Metastatic Breast Carcinoma in the Ovary (tissue), 3 donors: Measurements from ENCODE around the gene MTNR1B.

DNA sequence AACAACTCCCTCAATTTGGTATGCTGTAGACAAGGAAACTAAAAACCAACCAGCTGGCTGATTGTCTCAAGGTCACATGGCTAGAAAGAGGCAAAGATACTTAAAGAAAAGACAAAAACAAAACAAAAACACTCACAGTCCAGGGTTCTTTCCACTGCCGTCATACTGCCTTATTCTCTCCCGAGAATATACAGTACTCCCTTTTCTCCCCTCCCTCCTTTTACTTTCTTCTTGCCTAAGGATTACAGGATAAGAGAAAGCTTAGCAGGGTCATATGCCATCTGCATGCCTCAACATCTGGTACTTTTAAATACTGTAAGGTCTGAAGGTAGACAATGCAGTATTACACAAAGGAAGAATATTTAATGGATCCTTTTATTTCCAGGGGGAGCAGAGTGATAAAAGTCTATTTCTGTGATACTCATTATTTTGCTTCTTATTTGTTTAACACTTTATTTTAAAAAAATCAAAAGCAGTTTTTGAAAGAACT, 126.3 kb downstream of the NOX4 start:
- PRO-cap, 3 experiments = no peak in any of the 3 experiments

GRCh38 chr11:89743957-89744259, 33.8 kb downstream of the TRIM77 start:
- PRO-cap, 3 experiments = no peak in any of the 3 experiments

- PRO-cap, 3 experiments = no peak in any of the 3 experiments
These were observed 13.2 kb downstream of the CHORDC1 start for GRCh38 chr11:90209619-90210128.

- PRO-cap, 3 experiments = no peak in any of the 3 experiments
These were observed 242.5 kb upstream of the FAT3 start for GRCh38 chr11:91982225-91982483.

DNA sequence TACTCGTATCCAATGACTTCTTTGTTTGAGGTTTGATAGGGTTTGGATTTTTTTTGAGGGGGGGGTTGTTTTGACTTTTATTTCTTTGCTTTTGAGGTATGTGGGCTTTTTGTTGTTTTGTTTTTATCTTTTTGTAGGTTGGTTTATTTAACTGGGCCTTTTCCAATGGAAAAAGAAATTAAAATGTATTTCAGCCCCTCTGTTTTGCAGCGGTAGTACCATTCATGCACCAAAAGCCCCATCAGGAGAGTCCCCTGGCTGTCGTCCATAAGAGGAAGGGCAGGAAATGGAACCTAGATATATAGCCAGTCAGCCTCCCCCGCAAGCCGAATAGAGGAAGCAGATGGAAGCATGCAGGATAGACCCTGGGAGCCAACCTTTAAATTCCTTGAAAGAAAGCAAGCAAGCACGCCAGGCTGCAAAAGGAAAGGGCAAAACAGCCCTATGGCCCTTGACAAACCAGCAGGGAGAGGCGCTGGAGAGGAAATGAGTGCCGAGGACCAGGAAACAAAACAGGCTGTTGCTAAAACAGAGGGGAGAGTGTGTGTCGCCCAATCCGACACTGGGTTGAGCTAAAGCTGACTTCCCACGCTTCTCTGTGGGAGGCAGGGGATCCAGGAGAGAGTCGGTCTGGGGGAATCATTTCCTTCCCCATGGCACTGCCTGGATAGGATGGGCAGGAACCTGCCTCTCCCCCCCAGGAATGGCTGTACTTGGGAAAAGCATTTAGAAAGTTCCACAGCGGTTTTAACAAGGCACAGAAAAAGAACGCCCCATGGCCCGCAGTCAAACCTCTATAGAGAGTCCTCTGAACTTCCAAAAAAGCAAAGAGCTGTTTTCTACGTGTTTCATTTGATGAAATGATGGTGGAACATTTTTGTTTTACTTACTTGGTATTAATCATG, 203.5 kb upstream of the MTNR1B start:
- PRO-cap, 3 experiments = no peak in any of the 3 experiments

DNA sequence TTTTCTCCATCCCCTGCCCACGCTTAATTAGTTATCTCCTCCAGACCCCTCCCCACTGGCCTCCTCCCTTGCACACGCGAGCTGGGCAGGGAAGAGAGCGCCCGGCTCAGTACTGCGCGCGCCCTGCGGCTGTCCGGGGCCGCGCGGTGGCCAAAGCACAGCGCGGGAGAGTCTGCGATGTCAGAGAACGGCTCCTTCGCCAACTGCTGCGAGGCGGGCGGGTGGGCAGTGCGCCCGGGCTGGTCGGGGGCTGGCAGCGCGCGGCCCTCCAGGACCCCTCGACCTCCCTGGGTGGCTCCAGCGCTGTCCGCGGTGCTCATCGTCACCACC, at the start of gene MTNR1B:
TSS of gene MTNR1B (plus strand) at position 103 of the 330 bp plus-strand sequence.
- PRO-cap, 3 experiments = no peak in any of the 3 experiments

DNA sequence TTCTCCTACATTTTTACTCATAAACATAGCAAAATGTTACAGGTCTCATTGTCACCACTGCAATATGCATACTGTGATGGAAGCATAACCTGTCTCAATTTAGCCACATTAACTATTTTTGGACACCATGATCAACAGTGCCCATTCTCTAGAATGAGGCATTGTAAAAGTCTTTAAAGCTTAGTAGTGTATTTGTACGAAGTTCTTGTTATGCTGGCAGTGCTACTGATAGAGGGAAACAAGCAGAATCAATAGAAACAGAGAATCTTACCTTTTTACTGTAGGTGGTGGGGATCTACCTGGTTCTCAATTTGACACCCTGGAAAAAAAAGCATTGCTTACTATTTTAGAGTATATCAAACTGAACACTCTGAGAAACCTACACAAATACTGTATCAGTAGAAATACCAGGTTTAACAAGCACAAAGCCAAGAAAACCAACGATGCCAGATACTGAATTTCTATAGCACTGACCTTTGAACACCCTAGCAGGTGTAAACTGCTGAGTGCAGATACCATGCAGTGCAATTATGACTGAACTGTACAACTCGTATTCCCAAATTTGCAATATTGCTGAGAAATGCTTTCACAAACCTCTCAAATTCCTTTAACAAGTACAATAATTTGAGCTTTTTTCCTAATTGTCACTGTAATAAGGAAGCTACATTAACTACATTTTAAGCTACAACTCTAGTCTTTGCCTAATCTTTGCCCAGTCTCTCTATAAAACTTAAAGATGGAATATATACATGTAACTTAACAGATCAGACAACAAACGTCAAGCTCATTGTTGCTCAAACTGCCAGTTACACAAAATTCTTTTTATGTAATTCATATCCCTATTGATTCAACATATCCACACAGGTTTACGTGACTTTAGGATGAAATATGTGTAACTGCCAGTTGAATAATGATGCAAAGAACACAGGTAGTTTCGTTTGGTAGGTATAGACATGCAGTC, 9.0 kb downstream of the TAF1D start:
- PRO-cap, 3 experiments = peak in 1 of 3 experiments; most common minus-strand start position 528 of the sequence (in 1)

DNA sequence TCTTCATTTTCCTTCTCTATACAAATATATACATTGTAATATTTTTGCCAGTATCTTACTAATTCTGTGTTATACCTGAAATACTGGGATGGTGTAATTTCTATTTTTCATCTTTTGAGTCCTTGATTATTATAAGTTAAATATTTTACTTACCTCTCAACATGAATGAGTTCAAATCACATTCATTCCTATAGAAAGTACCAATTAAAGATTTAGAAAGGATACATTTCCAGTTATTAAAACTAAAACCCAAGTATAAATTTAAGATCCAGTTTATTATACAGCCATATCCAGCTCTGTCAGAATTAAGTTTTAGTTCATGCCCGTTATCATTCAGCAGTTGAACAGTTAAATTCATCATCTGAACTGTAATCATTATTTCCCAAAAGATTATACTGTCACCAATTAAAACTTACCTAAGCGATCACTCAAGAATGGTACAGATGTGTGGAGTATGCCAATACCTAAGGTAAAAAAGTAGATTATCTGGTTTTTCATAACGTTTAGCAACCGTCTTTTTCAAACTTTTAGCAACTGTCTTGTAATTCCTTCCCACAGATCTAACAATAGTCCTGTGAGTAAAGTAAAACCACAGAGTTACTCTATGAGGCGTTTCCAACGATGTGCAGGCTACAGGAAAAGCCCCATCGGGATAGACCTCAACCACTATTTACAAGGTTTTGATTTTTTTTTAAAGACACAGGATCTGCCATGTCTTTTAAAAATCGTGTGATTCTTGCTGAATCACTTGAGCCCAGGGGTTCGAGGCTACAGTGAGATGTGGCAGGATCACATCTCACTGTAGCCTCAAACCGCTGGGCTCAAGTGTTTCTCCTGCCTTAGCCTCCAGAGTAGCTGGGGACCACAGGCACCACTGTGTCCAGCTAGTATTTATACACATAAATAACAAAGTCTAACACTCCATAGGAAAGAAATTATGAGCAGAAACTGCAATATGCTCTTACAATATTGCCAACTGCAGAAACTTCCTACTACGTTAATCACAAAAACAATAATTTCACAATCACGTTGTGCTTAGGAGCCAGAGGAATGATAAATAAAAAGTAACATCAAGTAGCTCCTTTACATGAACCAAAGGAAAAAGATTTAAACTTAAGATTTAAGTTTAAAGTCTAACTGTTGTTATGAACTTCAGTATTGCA, 8.0 kb downstream of the TAF1D start:
- PRO-cap, 3 experiments = peak in 1 of 3 experiments; most common minus-strand start position 365 of the sequence (in 1)

GRCh38 chr11:94428862-94429251, 27.6 kb upstream of the GPR83 start:
- PRO-cap, 3 experiments = no peak in any of the 3 experiments

DNA sequence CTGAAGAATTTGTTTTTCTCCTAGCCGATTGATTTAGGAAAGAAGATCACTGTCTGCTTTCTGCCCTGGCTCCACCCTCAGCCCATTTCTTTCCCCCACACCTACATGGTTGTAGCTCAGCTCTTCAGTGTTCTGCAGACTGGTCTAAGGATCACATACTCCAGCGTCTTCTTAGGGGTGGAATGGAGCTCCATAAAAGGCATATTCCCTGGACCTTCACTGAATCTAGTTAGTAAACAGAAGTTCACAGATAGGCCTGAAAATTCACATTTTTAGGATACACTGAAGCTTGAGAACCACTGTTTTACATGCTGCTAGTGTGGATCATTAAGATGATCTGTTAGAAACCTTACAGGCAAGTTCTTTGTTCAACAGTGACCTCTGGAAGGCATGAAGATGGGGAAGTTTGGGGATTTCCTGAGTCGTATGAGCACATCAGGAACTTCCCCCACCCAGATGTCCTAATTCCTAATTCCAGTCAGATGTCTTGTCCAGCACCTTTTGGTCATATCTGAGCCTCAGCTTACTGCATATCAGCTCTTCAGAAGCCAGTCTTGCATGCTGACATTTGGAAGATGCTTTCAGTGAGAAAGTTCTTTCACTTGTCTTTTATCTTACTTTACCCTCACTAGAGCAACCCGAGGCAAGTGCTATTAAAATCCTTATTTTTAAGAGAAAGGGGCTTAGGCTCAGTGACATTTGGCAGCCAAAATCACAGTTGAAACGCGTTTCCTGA, 16.9 kb downstream of the PIWIL4 start:
- PRO-cap, 3 experiments = no peak in any of the 3 experiments

DNA sequence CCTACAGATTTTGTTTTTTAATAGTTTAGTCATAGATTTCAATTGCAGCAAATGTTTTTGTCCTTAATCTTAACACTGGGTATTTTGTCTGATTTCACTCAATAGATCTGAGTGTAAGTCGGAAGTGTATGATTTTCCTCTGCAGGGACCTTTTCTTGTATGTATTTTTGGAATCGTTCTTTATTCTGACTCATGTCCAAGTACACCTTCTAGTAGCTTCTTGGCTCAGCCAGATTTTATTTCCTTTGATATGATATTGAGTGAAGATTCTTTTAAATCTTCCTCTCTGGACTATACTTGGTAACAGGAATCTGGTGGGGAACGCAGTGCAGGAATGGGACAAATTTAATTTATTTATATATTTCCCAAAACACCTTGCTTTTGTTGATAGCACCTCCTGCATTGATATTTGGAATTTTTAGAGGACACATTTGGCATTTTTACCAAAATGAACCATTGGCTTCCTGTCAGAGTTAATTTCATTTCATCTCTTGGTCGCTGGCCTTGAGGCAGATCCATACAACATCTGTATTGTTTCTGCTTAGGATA, 34.4 kb upstream of the AMOTL1 start:
- PRO-cap, 3 experiments = no peak in any of the 3 experiments

DNA sequence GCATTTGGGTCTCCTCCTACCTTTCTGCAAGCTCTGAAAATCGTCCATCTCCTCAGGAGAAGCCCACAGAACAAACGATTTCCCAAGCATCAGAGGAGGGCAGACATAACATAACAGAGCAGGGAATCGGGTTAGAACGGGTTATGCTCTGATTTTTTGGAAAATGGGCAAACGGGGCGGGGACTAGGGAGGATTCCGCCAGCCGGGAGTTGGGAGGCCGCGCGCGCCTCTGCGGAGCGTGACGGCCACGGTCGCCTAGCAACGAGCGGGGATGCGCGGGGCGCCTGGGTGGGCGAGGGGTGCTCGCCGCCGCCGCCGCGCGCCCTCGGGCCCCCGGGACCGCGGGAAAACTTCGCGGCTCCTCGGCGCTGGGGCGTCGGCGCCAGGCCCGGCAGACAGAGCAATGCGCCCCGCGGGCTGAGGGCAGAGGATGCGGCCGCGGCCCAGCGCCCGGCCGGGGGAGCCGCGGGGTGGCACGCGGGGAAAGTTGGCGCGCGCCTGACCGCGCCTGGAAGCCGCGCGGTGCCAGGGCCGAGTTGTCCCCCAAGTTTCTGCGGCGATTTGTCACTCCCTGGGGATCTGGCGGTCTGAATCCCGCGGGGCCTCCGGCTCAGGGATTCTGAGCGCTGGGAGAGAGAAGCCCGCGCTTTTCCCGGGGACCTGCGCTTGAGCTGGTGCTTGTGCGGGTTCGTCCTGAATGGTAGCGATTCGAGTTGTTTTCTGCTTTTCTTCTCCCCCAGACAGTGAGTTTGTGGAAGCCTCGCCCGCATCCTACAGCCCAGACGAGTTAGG, 27.8 kb upstream of the AMOTL1 start:
- PRO-cap, 3 experiments = peak in 1 of 3 experiments; most common plus-strand start position 258 of the sequence (in 1)

DNA sequence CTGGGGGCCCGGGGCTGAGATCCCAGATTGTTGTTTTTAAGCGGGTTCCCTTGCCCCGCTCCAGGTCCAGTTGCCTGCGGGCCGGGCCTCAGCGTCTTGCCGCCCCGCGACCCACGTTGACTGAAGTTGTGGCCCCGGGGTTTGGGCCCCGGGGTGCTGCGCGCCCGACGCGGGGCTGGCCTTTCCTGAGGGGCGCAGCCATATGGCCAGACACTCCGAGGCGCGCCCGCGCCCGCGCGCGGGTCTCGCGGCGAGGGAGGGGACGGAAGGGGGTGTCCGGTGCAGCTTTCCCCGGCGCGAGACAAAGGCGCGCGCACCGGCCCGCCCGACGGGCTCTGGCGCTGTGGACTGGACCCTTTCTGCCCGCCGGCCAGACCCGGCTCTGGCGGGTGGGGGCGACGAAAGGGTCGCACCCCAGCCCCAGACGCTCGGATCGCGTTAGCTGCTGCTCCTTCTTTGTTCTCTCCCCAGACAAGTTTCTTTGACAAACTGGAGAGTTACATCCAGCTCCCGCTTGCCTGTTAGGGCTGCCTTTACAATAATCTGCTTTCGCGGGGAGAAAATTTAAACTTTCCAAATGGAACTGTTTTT, 611 bp downstream of the AMOTL1 start:
- PRO-cap, 3 experiments = peak in 3 of 3 experiments; most common plus-strand start position 316 of the sequence (in 3); most common minus-strand start position 236 of the sequence (in 1)

- PRO-cap, 3 experiments = peak in 2 of 3 experiments; most common plus-strand start chr11:95076786 (in 1); most common minus-strand start chr11:95076687 (in 2)
These were observed 9.8 kb downstream of the SRSF8 start for GRCh38 chr11:95076518-95076997.

DNA sequence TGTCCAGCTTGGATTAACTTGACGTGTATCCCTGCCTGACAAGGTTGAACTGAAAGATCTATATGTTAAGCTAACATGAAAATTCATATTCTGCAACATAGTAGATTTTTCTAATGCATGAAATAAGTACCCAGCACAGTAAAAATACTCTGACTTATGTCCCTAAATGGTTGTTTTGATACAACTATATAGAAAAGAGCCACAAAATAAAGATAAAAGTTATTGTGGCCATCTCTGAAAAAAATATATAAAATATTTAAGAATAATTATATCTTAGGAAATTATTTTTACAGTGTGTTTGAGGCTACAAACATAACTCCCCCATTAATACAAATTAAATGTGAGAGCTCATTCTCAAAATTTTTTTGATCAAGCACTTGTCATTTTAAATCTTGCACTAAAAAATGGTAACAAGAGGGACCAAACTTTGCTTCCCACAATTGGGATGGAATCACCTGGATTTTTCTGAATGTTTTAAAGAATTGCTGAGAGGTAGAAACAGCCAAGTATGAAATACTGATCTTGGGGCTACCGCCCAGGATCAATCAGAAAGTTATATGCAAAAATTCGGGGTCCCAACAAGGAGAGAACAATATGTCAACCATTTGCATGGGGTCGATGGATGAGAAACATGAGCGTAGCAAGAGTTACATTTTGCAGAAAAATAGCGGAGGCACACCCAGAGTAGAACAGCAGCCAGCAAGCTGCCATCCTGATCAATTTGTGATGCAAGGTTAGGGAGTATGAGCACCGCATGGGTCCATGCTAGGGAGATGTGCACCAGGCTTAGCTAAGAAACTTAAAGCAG, 41.0 kb downstream of the ENDOD1 start:
- PRO-cap, 3 experiments = no peak in any of the 3 experiments

DNA sequence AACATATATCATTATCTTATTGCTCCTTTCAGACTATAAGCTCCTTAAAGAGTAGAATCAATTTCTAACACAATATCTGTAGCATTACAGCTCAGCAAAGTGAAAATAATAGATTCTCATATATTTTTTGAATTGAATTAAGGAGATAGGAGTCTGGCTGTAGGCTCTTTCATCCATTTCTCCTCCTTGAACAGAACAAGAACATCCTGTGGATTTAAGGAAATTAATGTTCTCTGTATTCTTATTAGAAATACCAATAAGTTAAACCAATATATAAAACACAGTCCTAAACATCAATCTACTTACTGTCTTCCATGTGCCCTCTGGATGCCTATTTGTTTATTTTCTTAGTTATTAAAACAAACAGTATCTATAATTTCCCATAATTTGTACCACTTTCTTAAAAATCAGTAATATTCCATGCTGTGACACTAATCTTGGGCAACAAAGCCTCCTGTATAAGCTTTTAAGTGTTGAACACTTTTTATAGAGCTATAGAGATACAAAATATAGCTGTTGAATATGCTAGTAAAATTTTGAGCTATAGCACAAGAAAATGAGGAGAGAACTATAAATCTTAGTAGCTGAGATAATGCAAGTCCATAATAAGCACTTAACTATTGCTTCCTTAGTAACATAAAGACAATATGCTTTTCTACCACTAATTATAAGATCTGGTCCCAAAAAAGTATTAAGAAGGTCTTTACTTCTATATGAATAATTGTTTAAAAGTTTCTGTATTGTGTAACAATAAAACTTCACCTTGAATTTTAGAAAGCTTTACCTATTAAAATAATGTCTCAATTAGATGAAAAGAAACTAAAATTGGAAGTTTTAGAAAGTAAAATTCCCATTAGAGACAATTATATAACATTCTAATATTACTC, 28.6 kb downstream of the SESN3 start:
- PRO-cap, 3 experiments = no peak in any of the 3 experiments

DNA sequence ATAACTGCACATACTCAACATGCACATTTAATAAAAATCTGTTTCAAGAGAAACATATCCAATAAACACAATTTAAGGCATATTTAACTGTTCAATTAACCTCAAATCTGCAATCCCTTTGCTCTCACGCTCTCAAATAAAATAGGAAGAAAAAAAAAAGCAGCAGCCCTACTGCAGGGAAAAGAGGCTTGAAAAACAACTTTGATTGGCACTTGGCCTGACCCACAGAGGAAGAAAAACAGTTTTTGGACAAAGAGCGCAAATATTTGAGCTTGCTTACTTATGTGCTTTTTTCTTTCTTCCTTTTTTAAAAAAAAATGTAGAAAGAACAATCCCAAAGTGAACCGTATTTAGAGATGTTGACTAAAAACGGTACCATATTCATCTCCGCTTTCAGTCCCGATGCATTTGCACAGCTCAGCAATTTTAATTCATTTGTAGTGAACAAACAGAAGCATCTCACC, 1.6 kb downstream of the SESN3 start:
- PRO-cap, 3 experiments = no peak in any of the 3 experiments

DNA sequence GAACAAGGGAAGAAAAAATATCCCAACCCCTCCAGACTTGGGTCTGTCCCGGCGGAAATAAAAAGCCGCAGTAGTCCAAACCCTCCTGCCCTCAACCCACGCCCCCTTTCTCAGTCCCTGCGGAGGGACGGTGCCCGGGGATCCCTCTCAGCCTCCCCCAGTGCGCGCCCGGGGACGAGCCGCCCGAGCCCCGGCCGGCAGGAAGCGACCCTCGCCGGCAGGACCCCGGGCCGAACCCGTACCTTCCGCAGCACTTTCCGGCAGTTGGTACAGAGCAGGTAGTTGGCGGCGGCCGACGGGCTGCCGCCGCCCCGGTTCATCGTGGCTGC, 497 bp downstream of the SESN3 start:
- PRO-cap, 3 experiments = peak in 2 of 3 experiments; most common plus-strand start position 113 of the sequence (in 2)

DNA sequence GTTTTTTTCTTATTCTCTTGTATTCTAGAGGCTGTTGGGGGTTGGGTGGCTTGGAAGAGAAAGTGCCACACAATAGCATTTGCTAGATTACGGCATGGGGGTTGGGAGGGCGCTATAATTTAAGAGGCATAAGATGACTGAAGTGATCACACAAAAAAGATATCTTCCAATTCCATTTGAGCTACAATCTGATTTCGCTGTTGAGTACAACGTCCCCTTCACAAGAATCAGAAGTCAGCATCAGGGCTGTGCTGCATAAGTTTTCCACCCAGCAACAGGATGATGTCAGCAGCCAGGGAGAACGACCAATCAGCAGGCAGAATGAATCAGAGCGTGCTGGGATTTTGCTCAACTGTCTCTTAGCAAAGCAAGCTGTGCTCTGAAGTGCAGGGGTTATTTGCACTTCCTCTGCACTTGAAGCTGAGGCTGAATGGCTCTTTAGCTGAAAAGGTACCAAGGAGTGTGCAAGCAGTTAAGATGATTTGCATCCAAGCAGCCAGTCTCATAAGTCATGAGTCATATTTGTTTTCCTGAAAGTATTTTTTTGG, 23.2 kb upstream of the SESN3 start:
- PRO-cap, 3 experiments = peak in 3 of 3 experiments; most common plus-strand start position 393 of the sequence (in 2); most common minus-strand start position 229 of the sequence (in 2)

GRCh38 chr11:95291927-95292369, 60.9 kb upstream of the SESN3 start:
- PRO-cap, 3 experiments = no peak in any of the 3 experiments